Frontal cortex (tissue), 2 donors: ENCODE measurements around a stretch of chr6.

DNA sequence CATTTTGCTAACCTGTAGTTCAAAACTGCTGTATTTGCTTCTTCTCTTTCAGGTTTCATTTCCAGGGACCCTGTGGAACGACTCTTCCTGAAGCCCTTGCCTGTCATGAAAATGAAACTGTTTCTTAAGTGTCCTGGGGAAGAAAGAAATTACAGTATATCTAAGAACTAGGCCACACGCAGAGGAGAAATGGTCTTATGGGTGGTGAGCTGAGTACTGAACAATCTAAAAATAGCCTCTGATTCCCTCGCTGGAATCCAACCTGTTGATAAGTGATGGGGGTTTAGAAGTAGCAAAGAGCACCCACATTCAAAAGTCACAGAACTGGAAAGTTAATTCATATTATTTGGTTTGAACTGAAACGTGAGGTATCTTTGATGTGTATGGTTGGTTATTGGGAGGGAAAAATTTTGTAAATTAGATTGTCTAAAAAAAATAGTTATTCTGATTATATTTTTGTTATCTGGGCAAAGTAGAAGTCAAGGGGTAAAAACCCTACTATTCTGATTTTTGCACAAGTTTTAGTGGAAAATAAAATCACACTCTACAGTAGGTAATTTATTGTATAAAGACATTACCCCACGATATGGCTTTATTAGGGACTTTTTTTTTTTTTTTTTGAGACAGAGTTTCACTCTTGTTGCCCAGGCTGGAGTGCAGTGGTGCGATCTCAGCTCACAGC is 3.3 kb upstream of the NOL7 start:
- RAMPAGE, long total RNA: no peak

DNA sequence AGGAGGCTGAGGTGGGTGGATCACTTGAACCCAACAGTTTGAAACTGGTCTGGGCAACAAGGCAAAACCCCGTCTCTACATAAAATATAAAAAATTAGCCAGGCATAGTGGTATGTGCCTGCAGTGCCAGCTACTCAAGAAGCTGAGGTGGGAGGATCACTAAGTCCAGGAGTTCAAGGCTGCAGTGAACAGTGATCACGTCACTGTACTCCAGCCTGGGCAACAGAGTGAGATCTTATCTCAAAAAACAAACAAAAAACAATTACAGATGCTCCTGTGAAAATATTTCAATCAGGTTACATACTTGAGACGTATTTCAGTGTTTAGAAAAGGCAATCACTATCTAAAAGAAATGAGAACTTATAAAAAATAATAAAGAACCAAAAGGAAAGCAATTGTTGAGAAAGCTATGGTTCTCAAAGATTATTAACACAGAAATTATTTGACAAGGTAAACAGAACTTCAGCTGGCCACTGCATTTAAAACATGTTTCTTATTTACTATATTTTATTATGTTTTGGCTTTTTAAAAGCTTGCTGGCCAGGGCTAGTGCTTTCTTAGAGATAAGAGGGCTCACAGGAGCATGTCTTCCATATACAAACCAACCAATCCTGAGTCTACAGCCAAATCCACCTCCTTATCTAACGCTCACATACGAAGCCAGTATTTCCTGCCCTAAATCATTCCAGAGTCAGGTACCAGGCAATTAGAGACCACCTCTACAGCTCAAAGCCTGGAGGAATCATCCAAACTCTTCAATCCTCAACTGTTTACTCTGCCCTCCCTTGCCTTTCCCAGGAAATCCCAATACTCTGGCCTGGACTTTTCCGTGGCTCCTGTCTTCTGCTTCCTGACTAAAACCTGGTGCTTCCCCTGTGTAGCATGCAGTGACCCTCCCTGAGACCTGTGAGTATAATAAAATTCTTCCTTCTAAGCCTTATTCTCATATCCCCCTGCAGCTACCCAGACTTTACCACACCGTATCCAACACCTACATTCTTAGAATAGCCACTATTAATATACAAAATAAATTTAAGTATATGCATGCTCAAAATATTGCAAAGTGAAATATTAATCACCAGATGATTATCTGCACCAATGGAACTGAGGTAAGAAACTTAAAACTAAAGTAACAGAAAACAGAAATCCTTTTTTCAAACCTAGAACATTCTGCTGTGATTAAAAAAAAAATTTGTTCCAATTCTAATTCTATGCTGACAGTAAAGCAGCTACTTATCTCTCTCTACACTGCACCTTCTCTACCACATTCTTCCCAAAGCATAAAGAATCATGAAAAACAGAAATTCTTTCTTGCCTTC is 33.3 kb downstream of the RANBP9 start:
- RAMPAGE, long total RNA: no peak

GRCh38 chr6:13681765-13681964 is 30.0 kb downstream of the RANBP9 start:
- RAMPAGE, long total RNA: no peak

DNA sequence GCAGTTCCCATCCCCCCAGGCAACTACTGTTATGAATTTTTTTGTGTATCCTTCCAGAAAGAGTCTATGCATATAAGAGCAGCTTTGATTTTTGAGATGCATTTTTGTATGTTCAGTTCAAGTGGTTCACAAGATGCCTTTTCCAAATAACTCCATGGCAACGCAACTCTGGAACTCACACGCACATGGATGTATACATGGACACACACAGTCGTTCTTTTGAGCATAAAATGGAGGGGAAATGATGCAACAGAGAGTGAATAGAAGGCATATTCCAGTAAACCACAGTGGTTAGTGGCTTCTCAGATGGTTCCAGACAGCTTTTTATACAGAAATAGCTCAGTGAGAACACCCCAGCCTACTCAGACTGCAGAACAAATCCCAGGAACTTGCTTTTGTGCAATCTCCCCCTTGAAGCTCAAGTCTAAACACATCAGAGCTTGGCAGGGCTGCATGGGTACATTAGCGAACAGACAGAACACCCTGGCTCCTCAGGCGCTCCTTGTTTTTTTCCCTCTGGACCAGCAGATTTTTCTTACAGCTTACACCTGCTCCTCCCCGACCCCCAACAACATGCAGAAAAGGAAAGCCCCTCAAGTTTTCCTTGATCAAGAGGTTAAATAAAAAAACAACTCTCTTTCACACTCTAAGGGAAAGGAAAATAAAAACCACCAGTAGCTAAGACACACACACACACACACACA is 51.0 kb upstream of the RANBP9 start:
- RAMPAGE, long total RNA: no peak

DNA sequence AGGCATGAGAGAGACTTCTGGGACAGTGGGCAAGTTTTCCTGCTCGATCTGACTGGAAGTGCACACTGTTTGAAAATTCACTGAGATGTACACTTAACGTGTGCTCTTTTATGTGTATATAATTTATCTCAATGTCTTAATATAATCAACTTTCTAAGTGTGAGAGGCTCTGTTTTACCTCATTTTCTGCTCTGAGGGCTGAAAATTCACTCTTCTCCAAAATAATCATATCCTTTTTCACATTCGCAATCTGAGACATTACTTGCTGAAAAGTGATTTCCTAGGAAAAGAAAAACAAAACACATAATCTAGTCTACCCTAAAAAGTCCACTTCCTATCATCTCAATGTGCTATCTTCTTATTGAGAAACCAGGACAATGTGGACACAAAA is 13.3 kb downstream of the MCUR1 start:
- RAMPAGE, long total RNA: no peak

GRCh38 chr6:13925442-13925735 is 637 bp downstream of the RNF182 start:
- RAMPAGE, long total RNA: no peak

DNA sequence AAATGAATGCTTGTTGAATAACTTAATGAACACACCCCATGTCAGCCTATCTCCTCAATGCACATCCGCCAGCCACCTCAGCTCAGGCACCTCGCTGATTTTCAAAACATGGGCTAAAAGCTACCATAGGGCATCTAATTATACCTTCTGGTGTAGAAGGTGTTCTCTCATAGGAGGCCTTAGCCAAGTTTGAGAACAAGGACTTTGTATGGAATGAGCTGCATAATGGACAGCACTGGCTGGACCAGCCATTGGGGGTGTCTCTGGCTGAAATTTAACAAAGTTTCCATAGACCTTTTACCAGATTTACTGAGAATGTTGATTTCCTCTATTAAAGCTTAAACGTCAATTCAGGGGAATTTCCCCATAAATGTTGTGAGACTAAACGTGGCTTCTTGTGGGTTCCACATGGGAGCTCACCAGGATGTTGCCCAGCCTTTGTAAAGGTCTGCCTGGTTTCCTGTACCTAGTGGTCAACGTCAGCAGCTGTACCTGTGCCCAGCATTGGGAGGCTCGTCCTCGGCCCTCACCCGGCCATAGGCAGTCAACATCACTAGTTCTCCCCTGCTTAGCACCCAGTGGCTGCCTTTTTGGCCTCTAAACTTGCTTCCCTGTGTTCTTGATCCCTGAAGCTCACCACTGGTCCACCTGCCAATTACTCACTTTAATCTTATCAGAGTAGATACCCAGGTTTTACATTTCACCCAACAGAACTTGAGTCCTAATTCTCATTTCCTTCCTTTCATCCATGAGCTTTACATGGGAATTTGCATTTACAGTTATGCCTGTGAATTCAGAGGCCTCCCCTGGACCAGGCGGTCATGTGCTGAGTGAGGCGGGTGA is 22.2 kb upstream of the CD83 start:
- RAMPAGE, long total RNA: no peak

DNA sequence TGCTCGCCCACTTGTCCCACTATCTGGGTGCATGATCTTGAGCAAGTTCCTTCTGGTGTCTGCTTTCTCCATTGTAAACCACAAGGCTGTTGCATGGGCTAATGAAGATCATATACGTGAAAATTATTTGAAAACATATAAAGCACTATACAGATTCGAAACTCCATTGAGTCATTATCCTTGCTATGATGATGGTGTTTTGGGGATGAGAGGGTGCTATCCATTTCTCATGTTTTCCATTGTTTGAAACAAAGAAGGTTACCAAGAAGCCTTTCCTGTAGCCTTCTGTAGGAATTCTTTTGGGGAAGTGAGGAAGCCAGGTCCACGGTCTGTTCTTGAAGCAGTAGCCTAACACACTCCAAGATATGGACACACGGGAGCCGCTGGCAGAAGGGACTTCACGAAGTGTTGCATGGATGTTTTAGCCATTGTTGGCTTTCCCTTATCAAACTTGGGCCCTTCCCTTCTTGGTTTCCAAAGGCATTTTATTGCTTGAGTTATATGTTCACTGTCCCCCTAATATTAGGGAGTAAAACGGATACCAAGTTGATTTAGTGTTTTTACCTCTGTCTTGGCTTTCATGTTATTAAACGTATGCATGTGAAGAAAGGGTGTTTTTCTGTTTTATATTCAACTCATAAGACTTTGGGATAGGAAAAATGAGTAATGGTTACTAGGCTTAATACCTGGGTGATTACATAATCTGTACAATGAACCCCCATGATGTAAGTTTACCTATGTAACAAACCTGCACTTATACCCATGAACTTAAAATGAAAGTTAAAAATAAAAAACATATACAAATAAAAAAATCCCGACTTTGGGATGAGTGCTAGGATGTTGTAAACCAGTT is 18.7 kb downstream of the CD83 start:
- RAMPAGE, long total RNA: no peak

DNA sequence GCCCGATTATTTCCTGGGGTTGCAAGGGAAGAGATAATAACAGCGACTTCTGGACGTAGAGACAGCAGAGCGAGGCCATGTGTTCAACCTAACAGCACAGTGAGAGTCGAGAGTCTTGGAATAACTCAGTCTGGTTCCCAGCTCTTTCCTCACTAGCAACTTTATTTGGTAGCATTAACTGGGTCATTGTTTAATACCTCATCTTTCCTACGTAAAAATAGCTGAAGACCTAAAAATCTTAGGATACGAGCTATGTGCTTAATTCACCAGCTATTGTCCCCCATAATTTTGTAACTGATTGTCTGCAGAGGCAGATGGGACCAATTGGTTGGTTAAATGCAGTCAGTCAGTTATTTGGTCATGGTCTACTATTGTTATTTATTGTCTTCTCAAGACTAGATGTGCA is 21.3 kb downstream of the CD83 start:
- RAMPAGE, long total RNA: no peak

- RAMPAGE, long total RNA: no peak
Observed at GRCh38 chr6:14210128-14210709, 92.6 kb downstream of the CD83 start.

- RAMPAGE, long total RNA: no peak
Observed at GRCh38 chr6:14360543-14361067, 243.0 kb downstream of the CD83 start.

- RAMPAGE, long total RNA: no peak
Observed at GRCh38 chr6:14719111-14719806, 526.6 kb upstream of the JARID2 start.

DNA sequence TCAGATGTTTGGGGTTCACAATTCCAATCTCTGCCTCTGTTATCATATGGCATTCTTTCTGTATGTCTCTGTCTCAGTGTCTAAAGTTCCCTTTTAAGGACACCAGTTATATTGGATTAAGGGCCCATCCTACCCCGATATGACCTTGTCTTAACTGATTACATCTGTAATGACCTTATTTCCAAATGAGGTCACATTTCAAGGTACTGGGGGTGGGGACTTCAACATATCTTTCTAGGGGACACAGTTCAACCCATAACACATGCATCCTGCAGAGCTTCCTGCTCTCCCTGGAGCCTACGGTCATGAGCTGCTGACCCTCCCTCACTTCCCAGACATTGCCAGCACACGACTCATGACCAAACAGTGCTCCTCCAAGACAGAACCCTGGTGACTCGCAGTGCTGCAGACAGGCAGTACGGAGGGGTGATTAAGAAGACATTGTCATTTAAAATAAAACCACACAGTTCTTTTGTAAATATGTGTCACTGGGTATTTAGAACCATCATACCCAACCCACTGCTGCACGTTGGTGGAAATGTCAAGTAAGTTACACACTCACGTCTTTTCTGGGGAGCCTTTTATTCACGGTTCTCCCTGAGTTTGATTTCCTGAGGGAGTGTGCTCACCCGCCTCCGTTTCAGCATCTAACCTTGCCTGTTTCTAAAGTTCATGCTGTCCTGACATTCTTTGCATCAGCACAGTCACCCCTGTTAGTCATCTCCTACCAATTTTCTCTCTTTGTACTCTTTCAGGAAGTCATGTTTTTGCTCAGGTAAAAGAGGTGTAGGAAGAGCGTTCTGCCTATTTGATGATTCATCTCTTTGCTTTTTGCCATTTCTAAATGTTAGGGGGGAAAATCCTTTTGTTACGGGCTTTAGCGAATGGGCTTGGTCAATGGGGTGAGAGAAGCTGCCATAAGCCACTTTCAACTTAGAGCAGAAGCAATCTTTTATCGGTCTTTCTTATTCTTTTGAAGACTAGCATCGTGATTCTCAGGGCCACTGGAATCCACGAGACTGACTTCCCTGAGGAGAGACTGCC is 513.0 kb upstream of the JARID2 start:
- RAMPAGE, long total RNA: no peak

- RAMPAGE, long total RNA: no peak
Observed at GRCh38 chr6:14770466-14770770, 475.5 kb upstream of the JARID2 start.

- RAMPAGE, long total RNA: no peak
Observed at GRCh38 chr6:14782946-14783327, 462.9 kb upstream of the JARID2 start.

- RAMPAGE, long total RNA: no peak
Observed at GRCh38 chr6:14804508-14805111, 441.3 kb upstream of the JARID2 start.

- RAMPAGE, long total RNA: no peak
Observed at GRCh38 chr6:14889623-14890003, 356.3 kb upstream of the JARID2 start.

GRCh38 chr6:14966797-14967557 is 278.9 kb upstream of the JARID2 start:
- RAMPAGE, long total RNA: no peak

DNA sequence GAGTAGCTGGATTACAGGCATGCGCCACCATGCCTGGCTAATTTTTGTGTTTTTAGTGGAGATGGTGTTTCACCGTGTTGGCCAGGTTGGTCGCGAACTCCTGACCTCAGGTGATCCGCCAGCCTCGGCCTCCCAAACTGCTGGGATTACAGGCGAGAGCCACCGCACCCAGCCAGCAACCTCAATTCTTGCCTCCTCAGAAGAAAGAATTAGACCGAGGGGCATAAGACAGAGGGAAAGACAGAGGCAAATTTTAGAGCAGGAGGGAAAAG is 259.8 kb upstream of the JARID2 start:
- RAMPAGE, long total RNA: no peak

DNA sequence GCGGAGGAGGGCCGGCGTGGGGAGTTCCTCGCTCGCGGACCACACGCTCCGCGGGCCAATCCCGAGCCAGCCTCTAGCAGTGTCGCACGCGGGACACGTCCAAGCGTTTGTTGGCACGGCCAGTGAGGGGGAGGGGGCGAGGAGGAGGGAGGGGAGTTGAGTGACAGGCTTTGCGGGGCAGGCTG is 714 bp upstream of the JARID2 start:
- RAMPAGE, long total RNA: no peak